Mesangial cell (primary cell): ENCODE measurements around the gene KCNIP4.

DNA sequence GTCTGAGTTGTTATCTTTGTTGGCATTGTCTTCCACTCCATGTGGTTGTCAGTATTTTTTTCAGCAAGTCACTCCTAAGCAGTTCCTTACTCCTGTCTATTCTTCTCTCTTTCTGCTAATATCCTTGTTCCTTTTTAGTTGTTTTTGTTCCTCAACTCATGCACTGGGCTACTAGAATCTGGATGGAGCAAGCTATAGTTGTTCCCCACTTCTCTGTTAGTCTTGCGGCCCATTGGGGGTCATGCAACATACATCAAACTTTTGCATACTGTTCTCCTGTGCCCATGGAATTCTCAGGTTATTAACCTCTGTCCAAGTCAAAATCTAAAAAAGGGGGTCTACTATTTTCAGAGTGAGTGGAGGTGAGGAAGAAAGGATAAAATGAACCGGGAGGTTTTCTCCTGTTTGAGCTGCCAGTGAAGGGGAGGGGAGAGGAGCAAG is 300.1 kb upstream of the LCORL start:
- RAMPAGE, long total RNA = no peak

GRCh38 chr4:18411348-18412139 is 390.0 kb upstream of the LCORL start:
- RAMPAGE, long total RNA = no peak

DNA sequence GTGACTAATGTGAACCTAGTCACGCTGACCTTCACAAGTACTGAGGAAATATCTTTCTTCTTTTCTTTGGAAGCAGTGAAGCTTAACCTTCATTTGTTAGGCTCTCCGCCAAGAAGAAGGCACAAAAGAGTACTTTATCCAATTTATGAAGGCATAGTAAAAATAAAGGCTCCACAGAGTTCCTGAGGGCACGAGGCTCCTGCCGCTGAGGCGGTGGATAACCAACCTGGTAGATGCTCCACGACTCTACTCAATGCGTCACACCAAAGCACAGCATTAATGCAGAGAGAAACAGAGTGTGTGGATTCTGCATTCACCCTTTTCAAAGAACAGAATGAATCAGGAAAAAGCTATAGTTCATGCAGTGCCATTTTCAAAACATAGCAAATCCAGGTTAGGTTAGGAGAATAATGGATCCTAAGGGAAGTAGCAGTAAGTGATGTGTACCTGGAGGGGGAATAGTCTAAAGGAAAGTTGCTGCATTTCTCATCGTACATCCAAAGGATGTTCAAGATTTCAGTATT is 475.5 kb upstream of the SLIT2 start:
- RAMPAGE, long total RNA = no peak

GRCh38 chr4:20253279-20253612 is 1.5 kb downstream of the SLIT2 start:
- RAMPAGE, long total RNA = no peak

- RAMPAGE, long total RNA = no peak
Observed at GRCh38 chr4:20266543-20266694, 14.7 kb downstream of the SLIT2 start.

DNA sequence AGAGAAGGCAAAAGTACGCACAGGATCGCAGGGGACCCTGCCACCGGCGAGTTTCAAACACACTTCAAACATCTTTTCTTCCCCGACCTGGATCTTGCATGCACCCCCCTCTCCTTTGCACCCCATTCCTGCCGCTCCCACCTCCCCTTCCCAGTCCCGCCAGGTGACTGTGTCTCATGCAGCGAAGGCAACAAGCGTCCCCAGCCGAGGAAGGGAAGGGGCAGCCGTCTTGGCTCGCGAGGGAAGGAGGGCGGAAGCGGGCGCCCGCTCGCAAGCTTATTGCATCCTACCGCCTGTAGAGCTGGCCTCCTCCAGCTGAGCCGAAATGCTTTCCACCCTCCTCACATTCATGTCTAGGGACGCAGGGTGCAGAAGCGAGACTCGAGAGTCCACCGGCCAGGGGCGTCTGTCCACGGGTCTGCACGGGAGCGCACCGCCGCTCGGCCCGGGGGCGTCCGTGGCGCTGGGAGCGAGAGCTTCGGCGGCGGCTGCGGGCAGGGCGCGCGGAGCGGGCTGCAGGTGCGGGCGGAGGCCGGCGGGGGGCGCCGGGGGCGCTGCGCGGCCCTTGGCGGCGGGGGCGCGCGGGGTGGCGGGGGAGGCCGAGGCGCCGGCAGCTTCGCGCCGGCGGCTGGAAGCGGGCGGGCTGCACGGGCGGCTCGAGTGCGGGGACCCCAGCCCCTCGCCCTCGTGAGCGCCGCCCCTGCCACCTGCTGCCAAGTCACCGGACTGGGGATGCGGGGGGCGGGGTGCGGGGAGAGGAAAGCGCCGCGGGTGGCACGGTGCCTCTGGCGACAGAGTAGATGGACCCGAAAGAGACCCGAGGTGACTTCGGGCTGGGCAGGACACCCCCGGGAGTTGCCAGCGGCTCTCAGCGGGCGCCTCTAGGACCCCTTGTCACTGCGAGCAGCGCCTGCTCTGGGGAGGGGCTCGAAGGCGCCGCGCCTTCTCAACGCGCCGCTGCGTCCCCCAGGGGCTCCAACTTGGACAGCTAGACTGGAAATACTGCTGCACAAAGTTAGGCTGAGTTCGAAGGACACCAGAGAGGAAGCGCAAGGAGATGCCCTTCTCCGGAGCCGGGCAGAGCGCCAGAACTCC is at the start of gene KCNIP4:
TSS of gene KCNIP4 (minus strand) at position 492 of the 1,095 bp plus-strand sequence.
- RAMPAGE, long total RNA = no peak

DNA sequence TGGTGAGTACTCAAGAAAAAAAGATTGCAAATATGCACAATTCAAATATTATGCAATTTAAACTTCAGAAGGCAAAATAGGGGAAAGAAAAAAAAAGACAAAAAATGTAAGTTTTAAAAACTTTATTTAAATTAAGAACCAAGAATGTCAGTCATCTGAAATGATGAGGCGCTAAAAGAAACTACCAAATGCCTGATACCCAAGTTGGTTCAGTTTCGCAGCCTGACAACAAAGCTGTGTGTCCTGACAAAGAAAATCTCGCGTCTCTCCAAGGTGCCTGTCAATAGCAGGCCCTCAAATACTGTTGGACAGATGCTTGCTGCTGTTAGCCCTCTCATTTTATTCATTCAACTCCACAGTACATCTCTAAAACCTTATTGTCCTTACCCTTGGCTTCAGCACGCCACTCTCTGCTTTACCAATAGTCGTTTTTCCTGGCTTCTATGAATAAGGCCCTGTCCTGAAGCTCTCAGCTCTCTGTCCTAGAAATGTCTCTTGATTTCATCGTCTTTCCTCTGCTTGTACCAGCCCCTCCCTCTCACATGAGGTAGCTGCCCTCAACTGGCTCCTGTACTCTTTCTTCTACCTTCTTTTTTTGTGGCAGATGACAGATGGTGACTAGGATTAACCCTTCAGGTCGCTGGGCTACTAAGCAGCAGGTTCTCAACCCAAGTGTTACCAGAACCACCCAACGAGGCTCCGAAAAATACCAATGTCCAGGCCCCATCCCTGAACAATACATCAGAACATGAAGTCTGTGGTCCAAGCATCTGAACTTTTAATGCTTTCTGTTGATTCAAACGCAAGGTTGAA is 11.5 kb downstream of the ADGRA3 start:
- RAMPAGE, long total RNA = no peak

- RAMPAGE, long total RNA = no peak
Observed at GRCh38 chr4:22634497-22634989, 118.7 kb upstream of the ADGRA3 start.

GRCh38 chr4:23812624-23813366 is 77.1 kb downstream of the PPARGC1A start:
- RAMPAGE, long total RNA = no peak

- RAMPAGE, long total RNA = no peak
Observed at GRCh38 chr4:23921902-23922526, 32.2 kb upstream of the PPARGC1A start.

DNA sequence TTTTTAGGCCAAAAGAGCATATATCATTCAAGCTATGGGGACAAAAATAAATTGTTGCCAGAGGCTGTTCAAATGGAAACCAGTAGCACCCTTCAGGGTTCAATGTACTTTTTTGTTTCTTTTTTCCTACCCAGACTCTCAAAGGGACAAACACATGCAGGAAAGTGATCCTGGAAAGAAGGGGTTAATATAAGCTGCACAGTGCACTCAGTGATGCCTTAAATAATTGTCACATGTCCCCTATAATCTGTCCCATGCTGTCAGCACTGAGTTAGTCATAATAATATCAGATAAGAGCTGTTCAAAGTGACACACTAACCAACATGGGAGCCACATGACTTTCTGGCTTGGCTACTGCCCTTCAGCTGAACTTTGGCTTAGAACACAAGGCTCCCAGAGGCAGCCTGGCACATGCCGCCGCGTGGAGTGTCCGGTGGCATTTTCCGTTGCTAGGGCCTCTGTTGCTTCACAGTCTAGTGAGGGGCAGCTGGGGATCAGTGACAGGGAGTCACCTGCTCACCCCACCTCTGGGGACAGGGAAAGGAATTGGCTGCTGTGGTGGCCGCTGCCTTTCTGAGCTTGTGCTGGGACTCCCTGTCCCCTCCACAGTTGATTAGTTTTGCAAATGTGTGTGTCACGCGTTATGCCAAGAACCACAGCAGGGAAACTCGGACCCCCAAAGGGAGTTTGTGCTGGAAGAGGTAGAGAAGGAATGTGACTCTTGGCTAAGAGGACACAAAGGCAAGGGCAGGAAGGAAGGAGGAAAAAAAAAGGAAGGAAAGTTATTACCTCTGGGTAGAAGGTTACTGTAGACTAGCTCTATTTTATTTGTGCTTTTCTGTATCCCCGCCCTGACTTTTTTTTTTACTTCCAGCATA is 41.0 kb upstream of the PPARGC1A start:
- RAMPAGE, long total RNA = no peak

DNA sequence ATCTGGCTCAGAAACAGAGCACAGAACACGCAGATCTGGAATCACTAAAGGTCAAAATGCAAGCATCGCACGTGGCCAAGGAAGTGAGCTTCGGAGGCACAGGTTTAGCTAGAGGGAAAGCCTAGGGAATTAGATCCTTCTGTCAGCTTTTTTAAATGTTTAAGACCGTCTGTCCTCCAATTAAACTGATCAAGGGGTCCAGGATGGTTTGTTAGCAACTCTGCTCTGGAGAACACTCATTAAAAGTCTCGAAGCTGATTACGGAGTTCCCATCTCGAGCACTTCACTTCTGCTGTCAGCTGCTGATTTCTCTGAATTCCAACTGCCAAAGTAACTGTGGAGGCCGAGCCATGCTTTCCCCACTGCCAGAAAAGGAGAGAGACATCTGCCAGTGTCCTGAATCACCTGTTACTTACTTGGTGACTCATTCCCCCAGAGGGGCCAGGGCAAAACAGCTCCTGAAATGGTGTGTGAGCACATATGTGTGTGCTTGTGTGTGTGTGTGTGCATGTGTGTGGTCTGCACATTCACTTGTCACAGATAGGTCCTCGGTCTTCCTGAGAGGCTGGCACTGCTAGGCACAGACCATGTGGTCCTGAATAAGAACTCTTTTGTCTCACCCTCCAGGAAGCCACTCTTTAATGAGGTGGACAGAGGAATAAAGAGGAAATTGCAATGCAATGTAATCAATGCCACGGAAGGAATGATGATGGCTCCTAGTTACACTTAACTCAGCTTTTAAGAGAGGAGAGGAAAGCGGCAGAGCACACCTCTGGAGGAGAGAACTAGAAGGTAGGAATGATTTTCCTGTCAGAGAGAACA is 177.9 kb upstream of the PPARGC1A start:
- RAMPAGE, long total RNA = no peak

- RAMPAGE, long total RNA = no peak
Observed at GRCh38 chr4:24138200-24138976, 248.5 kb upstream of the PPARGC1A start.

DNA sequence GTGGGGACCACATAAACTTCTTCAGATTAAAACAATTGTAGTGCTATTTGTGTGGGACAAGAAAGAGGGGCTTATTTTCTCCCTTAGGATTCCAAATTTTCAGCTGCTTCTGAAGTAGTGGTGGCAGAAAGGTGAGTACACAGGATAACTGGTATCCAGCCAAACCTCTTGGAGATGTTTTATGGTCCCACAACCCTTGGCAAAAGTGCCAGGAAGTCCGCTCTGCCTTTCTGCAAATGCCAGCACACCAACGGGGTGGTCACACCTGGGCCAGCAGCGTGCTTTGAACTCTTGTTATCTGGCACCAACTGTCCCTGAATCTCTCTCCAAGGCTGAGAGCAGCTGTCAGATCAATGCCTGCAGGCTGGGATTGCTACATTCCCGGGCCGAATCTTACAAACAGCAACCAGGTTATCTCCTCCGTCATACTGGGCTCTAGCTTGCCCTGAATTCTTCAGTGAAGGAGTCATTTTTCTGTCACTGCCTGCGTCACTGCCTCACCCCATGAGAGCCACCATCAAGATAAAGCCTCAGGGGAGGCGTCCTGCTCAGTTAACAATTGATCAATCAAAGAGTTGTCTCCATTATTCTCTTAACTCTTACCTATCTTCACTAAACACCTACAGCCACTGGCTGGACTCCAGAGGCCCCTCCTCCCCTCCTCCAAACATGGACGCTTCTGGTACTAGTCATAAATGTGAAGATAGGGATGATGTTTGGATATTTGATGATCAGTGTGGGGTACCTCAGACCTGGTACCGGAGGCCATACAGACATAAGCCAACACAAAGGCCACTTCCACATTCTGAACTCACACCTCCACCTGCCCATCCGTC is 329.4 kb upstream of the PPARGC1A start:
- RAMPAGE, long total RNA = no peak

DNA sequence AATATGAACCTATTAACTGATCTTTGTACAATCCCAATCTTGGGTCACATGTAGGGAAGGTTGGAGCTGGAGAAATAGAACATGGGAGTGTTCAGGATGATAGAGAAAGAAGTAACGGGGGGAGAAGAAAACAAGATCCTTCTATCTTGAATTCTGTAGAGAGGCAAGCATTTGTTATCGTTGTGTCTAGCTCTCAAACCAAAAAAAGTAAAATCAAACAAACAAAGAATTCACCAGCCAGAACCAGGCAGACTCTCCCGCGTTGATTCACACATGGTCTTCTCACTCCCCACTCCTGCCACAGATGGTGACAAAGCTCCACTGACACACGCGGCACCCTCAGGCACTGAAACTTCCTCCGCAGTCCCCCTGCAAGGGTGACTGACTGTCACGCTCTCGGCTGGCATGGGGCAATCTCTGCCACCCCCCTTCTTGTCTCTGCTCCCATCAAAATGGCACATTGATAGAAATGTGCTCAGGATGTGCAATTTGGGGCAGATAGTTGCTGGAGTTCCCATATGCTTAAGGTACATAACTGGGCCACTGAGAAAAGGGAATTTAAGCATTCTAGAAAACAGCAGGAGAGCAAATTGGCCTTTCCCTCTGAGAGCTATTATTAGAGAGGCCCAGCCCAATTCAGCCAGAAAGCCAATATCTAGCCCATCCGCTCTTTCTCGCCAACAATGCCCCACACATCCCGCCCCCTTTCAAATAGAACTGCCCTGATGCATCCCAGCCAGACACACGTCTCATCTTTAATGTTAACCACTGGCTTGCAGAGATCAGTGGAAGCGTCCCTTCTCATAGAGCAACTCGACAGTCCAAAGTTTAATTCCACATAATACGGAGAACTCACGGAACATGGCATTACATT is 304.8 kb downstream of the DHX15 start:
- RAMPAGE, long total RNA = no peak

GRCh38 chr4:24583397-24584308 is 701 bp downstream of the DHX15 start:
- RAMPAGE, long total RNA = no peak

- RAMPAGE, long total RNA = no peak
Observed at GRCh38 chr4:24973605-24974719, 56.8 kb downstream of the LGI2 start.

GRCh38 chr4:25154952-25155151 is 5.4 kb downstream of the SEPSECS start:
- RAMPAGE, long total RNA = no peak

GRCh38 chr4:25178627-25179537 is 18.6 kb upstream of the SEPSECS start:
- RAMPAGE, long total RNA = no peak

- RAMPAGE, long total RNA = no peak
Observed at GRCh38 chr4:25254888-25255514, 21.2 kb downstream of the PI4K2B start.